Mesenteric fat pad (tissue), 1 donor: ENCODE measurements around a stretch of chr1.

DNA sequence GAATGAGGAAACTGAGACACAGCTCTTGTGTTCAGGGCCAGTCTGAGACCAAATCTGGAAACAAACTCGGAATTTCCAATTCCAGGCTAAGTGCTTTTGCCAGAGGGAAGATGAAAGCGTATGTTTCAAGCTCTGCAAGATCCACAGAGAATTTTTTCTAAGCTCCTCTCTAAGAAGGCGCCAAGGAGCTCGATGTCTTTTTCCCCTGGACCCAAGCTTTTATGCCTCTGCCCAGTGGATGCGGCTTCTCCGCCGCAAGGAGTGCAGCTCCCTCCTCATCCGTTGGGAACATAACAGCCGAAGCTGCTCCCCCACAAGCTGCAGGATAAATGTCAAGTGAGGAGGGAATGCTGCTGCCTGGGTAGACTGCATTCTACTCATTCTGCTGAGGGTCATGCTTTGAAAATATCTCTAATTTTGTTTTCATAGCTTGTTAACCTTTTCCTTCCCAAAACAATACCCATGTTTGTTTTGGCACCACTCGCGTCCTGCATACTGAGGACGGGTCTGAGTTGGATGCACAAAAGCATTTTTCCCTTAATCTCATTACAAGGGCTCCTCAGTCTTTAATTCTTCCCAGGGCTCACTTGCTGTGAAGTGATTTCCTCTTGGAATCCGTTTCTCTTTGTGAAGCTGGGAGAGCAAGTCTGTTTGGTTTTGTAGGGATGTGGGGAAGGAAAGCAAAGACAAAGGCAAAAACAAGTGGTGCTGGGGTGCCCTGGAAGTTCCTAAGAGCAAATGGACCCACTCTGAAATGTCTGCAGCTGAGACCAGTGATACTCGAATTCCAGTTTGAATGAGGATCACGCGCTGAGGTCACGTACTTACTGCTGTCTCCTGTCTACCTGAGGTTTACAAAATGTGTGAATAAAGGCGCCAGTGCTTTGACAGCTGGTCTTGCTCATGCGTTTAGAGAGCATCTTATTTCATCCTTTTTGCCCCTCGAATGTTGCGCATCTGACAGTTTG is 134.0 kb upstream of the IRF2BP2 start:
- PRO-cap, result no peak

DNA sequence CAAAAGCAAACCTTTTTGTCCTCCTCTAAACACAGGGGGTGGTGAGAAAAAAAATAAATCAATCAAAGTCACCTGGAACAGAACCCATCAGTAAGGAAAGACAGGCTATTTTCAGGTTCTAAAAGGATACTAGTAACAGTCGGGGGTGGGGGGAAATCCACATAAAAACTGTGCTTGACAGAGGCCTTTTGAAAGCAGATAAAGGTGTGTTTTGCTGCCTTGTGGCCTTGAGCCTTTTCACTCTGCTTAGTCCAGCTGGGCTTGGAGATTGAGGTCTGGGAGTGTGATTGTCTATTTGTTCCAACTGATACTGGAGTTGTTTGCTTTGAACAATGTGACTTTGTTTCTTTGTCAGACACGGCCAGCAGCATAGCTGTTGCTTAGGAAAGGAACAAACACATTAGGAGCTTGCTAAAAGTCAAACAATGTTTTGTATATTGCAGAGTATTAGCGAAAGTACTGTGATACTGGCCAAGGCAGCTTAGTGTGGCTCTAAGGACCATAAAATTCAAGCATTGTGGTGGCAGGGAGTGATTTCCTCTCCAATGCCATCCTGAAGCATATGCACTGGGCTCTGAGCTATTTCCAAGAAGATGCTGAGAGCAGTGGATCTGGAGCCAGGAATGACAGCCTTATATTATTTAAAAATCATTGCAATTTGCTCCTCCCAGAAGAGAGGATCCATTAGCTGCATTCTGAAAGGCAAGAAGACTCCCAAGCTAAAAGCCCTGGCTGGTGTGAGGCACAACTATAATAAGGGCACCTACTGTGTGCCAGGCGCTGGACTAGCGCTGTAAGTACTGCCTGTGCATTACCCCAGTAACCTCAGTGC is 141.3 kb upstream of the IRF2BP2 start:
- PRO-cap, result no peak

GRCh38 chr1:234842427-234843399 is 232.7 kb upstream of the IRF2BP2 start:
- PRO-cap, result no peak

GRCh38 chr1:234863960-234864551 is 254.1 kb upstream of the IRF2BP2 start:
- PRO-cap, result no peak

GRCh38 chr1:234876079-234876884 is 252.4 kb downstream of the TOMM20 start:
- PRO-cap, result no peak

DNA sequence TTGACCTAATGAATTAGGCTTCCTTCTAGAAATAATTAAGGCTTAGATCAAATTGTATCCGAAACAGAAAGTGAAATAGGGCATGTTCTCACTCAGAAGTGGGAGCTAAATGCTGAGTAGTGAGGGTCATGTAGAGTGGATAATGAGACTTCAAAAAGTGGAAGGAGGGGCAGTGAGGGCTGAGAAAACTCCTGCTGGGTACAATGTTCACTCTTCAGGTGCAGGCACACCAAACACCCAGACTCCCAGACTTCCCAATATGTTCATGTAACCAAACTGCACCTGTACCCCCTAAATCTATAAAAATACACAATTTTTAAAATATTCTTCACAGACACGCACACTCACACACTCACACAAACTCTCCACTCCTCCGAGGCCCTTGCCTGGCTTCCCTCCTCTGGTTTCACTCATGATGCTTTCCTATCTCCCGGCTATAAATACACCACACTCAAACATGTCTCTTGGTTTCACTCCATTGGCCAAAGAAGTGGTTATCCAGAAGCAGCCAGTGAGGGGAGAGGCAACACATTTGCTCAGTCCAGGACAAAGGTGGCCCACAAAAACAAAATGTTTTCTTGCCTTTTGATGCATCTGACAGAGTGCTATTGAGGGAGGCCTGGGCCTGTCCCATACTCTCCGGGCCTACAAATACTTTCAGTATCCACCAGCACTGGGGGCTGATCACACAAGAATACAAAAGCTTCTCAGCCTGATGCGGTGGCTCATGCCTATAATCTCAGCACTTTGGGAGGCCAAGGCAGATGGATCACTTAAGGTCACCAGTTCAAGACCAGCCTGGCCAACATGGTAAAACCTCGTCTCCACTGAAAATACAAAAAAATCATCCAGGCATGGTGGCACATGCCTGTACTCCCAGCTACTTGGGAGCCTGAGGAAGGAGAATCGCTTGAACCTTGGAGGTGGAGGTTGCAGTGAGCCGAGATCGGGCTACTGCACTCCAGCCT is 249.1 kb downstream of the TOMM20 start:
- PRO-cap, result no peak

- PRO-cap, result no peak
These were observed 229.2 kb downstream of the TOMM20 start for GRCh38 chr1:234899429-234899746.

GRCh38 chr1:234911549-234912206 is 217.0 kb downstream of the TOMM20 start:
- PRO-cap, result no peak

DNA sequence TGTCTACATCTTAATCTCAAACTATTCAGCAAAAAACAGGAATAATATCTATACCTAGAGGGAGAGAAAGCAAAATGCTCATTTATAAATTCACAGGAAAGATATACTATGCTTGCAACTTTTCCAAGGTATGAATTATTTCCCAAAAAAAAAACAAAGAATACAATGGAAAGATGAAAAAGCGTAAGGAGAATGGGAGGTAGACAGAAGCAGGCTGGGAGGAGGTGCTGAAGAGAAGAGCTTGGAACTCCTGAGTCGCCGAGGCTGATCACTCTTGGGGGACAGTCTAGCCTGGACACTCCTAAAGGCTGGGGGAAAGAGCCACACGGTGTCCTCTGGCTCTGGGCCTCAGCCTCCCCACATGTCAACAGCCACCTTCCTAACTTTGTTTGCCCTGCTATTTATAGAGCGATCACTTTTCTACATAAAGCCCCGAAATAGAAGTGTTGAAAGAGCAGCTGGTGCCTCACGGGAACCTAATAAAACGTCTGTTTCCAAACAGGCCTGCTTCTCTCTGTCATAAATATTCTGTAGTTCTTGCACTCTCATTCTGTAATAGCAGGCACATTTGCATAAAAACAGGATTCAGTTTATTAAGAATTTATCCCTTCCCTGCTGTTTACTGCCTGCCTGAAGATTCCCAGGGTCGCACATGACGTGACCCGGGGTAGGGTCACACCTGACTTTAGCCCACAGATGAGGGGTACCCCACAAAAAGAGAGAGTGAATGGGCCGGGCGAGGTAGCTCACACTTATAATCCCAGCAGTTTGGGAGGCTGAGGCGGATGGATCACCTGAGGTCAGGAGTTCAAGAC is 212.7 kb downstream of the TOMM20 start:
- PRO-cap, result no peak

DNA sequence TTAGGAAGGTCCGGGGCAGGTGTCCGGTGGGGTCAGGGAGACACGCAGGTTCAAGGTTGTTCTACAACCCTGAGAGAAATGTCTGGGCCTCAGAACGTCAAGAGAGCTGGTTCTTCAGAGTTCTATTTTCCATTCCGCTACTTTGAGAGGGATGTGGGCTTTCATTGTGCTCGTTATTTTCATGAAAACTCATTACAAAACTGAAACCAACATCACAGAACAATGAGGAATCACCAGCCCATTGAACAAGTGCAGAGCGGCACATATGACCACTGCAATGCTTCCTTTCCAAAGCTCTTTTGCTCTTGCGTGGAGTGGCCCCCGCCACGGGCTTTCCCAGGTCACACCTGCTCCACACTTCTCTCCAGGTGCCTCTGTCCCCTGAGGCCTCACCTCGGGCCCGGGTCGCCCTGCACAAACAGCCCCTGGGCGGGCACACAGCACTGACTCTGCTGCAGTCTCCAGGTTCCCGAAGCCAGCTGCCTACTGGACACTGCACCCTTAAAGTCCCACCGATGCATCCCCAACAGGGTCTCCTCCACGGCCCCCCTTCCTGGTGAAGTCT is 201.8 kb downstream of the TOMM20 start:
- PRO-cap, result no peak

DNA sequence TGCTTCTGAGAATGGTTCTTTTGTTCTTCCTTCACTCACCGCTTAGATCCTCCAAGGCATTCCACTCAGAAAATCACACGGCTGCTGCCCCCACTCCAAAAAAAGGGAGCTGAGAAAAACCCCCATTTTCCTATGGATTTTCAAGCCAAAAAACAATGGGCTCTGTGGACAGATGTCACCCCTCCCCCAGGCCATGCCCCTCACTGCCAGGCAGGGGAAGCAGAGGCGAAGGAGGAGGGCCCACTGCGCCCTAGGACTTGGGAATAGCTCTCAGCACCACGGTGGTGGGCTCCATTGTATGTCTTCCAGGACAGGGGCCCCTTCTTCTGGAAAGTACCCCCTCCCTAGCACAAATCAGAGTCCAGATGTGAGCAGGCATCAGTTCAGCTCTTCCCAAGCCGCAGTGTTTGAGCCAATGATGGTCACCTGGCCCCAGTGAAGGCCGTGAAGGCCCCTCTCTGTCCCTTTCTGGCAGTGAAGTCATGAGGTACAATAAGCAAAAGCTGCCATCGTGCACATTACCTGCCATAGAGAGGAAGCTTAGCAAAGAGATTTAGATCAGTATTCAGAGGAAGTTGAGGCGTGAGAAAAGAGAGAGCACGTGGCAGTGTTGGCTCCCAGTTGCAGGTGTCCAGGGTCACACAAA is 149.2 kb downstream of the TOMM20 start:
- PRO-cap, result no peak

DNA sequence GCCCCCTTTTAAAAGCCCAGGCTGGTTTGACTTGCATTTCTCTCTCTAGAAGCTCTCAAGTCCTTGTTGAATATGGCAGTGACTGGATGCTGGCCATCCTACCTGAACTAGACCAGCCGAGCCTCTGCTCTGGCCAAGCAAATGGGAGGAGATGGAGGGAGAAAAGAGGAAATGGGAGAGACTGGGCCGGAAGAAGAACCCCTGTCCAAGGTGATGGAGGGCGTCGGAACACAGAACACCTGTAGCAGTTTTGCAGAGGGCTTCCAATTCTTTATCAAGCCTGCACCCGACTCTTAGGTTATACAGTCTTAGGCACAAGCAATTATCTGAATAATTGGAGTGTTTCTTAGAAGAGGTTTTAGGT is 148.7 kb downstream of the TOMM20 start:
- PRO-cap, result no peak

DNA sequence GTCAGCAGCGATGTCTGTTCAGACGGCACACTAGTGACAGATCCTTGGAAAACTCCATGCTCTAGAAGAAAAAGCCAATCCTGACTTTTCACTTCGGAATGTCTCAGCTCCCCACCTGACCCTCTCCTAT is 148.5 kb downstream of the TOMM20 start:
- PRO-cap, result no peak

- PRO-cap, result no peak
These were observed 54.3 kb downstream of the TOMM20 start for GRCh38 chr1:235074311-235074697.

- PRO-cap, result no peak
These were observed 1.6 kb downstream of the TOMM20 start for GRCh38 chr1:235126884-235127652.

- PRO-cap, result no peak
These were observed 49.1 kb downstream of the ARID4B start for GRCh38 chr1:235278687-235279516.

- PRO-cap, result no peak
These were observed 30.6 kb downstream of the ARID4B start for GRCh38 chr1:235297473-235297764.

GRCh38 chr1:235297765-235297989 is 30.3 kb downstream of the ARID4B start:
- PRO-cap, result no peak

DNA sequence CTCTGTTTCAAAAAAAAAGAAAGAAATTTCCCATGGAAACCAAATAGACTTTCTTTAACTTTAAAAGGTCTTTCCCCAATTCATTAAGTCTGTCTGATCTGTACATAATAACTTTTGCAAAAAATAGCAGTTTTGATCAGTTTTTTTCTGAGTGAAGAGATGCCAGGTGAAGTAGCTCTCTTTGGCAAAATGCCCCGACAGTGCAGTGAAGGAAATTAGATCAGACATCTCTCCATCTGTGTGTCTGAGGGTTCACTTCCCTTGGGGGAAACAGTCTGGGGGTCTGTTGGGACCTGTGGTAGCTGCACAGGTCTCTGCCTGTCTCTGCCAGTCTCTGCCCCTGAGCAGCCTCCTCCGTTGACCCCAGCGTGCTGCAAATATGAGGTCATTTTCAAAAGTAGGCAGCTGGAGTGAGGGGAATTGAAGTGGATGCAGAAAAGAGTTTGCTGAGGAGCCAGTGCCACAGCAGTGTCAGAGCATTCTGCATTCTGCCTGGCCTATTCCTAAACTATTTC is 54.5 kb downstream of the TBCE start:
- PRO-cap, result no peak

DNA sequence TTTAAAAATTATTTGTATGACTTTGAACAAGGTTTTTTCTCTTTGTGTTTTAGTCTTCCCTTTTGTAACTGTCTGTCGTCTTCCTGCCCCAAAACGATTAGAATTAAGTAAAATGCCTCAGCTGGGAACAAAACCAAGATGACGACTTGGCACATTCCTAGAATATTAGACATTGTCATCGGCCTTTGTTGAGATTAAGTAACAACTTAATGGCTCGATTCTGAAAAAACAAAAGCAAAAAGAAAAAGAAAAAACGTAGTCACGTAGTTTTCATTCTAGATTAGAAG is 17.1 kb downstream of the GNG4 start:
- PRO-cap, result no peak